B cell (primary cell): ENCODE measurements around the gene NCAPH2.

GRCh38 chr22:50393563-50394085, 50.5 kb downstream of the PPP6R2 start:
- PRO-cap = no peak
- CAGE, long polyA plus RNA = no peak

GRCh38 chr22:50403391-50403834, 60.3 kb downstream of the PPP6R2 start:
- PRO-cap = no peak
- CAGE, long polyA plus RNA = no peak

- PRO-cap = no peak
- CAGE, long polyA plus RNA = no peak
Measured at GRCh38 chr22:50415994-50416295, 58.9 kb downstream of the SBF1 start.

- PRO-cap = no peak
- CAGE, long polyA plus RNA = no peak
Measured at GRCh38 chr22:50454484-50455589, 20.0 kb downstream of the SBF1 start.

GRCh38 chr22:50462800-50463655, 11.8 kb downstream of the SBF1 start:
- PRO-cap = no peak
- CAGE, long polyA plus RNA = no peak

- PRO-cap = no peak
- CAGE, long polyA plus RNA = no peak
Measured at GRCh38 chr22:50467626-50467924, 7.3 kb downstream of the SBF1 start.

- PRO-cap = bidirectional peak, plus-strand start at chr22:50474076, minus-strand start at chr22:50473883
- CAGE, long polyA plus RNA = no peak
Measured at GRCh38 chr22:50473625-50474191, 1.1 kb downstream of the SBF1 start.

GRCh38 chr22:50507852-50509064, at the start of gene NCAPH2:
Gene NCAPH2 (plus strand): TSS chr22:50508224.
- PRO-cap = bidirectional peak, plus-strand start at chr22:50508227, minus-strand start at chr22:50508181; bidirectional peak, plus-strand start at chr22:50508547, minus-strand start at chr22:50508401; bidirectional peak, plus-strand start at chr22:50508766, minus-strand start at chr22:50508688
- CAGE, long polyA plus RNA = no peak

DNA sequence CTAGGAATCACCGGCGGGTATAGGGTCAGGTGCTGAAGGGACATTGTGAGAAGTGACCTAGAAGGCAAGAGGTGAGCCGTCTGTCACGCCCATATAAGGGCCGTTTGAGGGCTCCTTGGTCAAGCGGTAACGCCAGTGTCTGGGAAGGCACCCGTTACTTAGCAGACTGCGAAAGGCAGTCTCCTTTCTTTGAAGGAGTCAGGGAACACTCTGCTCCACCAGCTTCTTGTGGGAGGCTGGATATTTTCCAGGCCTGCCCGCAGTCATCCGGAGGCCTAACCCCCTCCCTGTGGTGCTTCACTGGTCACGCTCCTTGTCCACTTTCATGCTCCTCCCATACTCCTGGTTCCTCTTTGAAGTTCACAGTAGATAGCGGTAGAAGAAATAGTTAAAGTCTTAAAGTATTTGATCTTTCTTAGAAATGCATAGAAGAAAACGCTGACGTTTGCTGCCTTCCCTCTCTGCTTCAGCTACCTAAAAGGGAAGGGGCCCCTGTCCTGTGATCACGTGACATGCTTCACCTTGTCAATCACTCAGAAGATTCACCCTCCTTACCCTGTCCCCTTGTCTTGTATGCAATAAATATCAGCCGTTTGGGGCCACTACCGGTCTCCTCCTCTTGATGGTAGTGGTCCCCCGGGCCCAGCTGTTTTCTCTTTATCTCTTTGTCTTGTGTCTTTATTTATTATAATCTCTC, 1.9 kb upstream of the ODF3B start:
- PRO-cap = unidirectional peak, plus-strand start at position 581 of the sequence
- CAGE, long polyA plus RNA = no peak

GRCh38 chr22:50620667-50621908, 6.9 kb downstream of the ARSA start:
- PRO-cap = bidirectional peak, plus-strand start at chr22:50621834, minus-strand start at chr22:50621652
- CAGE, long polyA plus RNA = no peak

- PRO-cap = no peak
- CAGE, long polyA plus RNA = no peak
Measured at GRCh38 chr22:50657869-50658457, 30.0 kb upstream of the ARSA start.